ENCODE results near the genes SRD5A3, CLOCK, UBA6 and TMPRSS11B.

DNA sequence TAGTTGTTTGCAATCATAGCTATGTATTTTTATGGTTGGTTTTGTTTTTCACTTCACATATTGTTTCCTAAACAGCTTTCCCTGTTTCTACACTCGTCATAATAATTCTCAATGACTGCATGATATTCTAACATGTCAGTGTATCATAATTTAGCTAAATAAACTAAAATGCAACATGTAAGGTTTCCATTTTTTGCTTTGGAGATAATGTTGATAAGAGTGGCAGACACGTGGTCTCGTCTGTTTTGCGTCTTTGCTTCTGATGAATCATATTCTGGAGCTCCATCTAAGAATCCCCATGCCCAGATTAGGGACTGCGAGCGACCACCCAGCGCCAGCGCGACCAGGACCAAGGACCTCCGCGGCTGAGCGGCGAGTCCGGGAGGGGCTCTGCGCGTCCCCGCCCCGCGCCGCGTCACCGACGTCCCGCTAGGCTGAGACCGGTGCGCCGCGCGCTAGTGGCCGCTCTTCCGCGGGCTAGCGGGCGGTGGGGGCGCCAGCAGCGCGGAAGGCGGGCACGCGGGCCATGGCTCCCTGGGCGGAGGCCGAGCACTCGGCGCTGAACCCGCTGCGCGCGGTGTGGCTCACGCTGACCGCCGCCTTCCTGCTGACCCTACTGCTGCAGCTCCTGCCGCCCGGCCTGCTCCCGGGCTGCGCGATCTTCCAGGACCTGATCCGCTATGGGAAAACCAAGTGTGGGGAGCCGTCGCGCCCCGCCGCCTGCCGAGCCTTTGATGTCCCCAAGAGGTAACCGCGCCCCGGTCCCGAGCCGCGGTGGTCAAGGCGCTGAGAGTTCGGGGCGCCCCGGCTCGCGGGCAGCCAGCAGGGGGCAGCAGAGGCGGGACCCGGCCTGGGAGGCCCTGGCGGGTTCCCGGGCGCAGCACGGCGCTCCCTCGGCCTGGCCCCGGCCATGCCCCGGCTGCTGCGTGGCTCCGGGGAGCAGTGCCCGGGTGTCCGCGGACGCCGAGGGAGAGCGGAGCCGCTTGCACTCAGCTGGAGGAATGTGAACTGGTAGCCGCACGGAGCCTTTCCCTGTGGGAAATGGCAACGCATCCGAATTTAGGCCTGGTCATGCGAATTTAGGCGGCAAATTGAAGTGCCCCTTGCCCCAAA lies at the start of gene SRD5A3:
TSS of gene SRD5A3 (plus strand) at position 432 of the 1,113 bp plus-strand sequence.
- PRO-cap: bidirectional peak, plus-strand start at position 475 of the sequence, minus-strand start at position 359 of the sequence
- RAMPAGE, long total RNA: no peak

GRCh38 chr4:55545470-55546244 lies 1.1 kb downstream of the CLOCK start:
- PRO-cap: bidirectional peak, plus-strand start at chr4:55545904, minus-strand start at chr4:55545909; bidirectional peak, plus-strand start at chr4:55546169, minus-strand start at chr4:55546031
- RAMPAGE, long total RNA: no peak

DNA sequence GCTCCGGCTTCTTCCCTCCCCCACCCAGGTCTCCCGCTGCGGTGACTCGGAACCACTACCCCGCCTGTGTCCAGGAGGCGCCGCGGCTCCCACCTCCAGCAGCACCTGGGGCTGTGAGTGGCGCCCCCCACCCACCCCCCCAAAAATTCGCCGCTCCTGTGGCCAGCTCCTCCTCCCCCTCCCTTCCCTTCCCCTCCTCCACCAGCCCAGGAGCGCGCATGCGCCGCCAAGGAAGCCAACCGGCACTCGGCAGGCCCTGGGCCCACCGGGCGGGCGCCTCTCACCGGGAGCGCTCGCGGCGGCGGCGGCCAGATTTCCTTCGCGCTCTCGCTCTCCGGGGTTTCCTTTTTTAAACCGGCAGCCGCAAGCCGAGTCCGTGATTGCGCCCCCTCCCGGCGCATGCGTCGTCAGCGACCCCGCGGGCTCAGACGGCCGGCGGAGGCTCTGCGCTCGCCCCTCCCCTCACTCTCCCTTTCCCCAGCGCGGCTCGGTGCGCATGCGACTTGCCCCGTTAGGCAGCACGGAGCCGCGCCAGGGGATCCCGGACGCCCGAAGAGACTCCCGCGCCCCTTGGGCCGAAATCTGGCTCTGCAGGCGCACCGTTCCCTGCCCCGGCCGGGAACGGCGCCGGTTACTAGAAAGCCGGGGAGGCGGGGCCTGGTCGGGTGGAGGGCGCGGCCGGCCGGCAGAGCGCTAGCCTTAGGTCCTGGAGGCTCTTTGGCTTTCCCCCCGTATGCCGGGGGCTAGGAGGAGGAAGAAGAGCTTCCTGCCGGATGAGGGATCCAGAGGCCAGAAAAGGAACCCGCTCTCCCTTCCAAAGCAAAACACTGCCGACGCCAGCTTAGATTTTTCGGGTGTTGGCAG lies at the start of gene CLOCK:
TSS of gene CLOCK (minus strand) at position 412 of the 864 bp plus-strand sequence.
- PRO-cap: bidirectional peak, plus-strand start at position 245 of the sequence, minus-strand start at position 185 of the sequence; bidirectional peak, plus-strand start at position 501 of the sequence, minus-strand start at position 321 of the sequence; bidirectional peak, plus-strand start at position 734 of the sequence, minus-strand start at position 608 of the sequence
- RAMPAGE, long total RNA: no peak

DNA sequence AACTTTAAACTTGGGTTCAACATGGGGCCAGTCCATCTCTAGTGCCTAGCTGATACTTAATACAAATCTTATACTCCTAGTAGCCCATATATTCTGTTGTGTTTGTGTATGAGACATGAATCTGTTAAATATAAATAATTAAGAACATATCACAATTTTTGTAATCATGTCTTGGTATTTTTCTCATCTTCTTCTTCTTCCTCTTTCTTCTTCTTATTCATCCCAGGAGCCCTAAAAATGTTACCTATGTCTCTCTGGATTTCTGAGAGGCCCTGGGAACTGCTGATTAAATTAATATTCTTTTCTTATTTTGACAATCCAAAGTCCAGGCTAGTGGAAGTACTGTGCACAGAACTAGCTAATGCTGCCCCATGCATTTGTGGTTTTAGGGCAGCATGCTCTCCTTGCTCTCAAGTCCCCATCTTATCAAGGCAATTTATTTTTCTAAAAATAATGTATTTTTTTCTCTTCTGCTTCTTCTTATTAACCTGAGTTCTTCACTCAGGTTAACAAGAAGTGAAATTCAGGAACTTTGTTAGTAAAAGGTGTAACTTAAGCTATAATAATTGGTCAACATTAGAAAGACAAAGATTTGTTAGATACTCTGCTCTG lies 1.6 kb upstream of the PDCL2 start:
- PRO-cap: no peak
- RAMPAGE, long total RNA: no peak

- PRO-cap: no peak
- RAMPAGE, long total RNA: no peak
Observed at GRCh38 chr4:56314593-56314949, 72.7 kb downstream of the AASDH start.

- PRO-cap: unidirectional peak, plus-strand start at chr4:56410519
- RAMPAGE, long total RNA: no peak
Observed at GRCh38 chr4:56410053-56410754, 22.9 kb upstream of the AASDH start.

GRCh38 chr4:56686545-56686981 lies 5.5 kb upstream of the HOPX start:
- PRO-cap: no peak
- RAMPAGE, long total RNA: no peak

DNA sequence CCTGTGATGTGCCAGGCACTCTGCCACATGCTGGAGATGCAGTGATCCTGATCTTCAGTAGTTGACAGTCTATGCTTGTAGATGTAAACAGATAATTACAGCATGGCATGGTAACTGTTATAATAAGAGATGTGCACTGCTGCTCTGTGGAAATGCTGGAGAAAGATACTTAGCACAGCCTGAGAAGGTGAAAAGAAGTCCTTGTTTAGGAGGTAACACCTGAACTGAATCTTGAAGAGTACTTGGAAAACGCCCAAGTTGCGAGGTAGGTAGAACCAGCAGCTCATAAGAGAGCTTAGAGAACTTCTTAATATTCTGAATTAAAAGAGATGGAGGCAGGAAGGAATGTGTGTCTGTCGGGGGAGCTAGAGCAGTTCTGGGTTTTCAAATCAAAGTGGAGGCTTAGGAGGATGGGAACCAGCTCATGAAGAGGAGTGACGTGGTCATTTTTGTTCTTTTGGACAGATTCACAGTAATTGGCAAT lies 29.9 kb downstream of the POLR2B start:
- PRO-cap: no peak
- RAMPAGE, long total RNA: no peak

- PRO-cap: no peak
- RAMPAGE, long total RNA: no peak
Observed at GRCh38 chr4:57084796-57085765, 25.1 kb downstream of the IGFBP7 start.

GRCh38 chr4:57104151-57105168 lies 5.7 kb downstream of the IGFBP7 start:
- PRO-cap: unidirectional peak, plus-strand start at chr4:57104859
- RAMPAGE, long total RNA: no peak

DNA sequence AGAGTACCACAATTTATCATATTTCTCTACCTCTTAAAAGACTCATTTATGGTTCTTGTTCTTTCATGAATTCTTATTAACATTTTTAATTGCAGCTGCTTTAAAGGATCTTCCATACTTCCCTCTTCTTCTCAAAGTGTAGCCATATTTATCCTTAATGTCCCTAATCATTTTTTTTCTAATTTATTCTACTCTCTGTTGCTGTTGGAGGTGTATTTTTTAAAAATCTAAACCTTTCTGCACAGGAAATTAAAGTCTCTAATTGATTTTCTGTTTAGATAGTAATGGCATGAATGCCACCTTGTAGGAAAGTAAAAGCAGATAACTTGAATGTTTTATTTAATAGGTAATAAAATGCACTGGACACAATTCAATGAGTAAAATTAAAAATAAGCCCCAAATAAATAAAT lies 342.2 kb upstream of the ADGRL3 start:
- PRO-cap: no peak
- RAMPAGE, long total RNA: no peak

- PRO-cap: no peak
- RAMPAGE, long total RNA: no peak
Observed at GRCh38 chr4:61646607-61646993, 446.5 kb downstream of the ADGRL3 start.

- PRO-cap: no peak
- RAMPAGE, long total RNA: no peak
Observed at GRCh38 chr4:63529467-63529983, 879.7 kb downstream of the TECRL start.

DNA sequence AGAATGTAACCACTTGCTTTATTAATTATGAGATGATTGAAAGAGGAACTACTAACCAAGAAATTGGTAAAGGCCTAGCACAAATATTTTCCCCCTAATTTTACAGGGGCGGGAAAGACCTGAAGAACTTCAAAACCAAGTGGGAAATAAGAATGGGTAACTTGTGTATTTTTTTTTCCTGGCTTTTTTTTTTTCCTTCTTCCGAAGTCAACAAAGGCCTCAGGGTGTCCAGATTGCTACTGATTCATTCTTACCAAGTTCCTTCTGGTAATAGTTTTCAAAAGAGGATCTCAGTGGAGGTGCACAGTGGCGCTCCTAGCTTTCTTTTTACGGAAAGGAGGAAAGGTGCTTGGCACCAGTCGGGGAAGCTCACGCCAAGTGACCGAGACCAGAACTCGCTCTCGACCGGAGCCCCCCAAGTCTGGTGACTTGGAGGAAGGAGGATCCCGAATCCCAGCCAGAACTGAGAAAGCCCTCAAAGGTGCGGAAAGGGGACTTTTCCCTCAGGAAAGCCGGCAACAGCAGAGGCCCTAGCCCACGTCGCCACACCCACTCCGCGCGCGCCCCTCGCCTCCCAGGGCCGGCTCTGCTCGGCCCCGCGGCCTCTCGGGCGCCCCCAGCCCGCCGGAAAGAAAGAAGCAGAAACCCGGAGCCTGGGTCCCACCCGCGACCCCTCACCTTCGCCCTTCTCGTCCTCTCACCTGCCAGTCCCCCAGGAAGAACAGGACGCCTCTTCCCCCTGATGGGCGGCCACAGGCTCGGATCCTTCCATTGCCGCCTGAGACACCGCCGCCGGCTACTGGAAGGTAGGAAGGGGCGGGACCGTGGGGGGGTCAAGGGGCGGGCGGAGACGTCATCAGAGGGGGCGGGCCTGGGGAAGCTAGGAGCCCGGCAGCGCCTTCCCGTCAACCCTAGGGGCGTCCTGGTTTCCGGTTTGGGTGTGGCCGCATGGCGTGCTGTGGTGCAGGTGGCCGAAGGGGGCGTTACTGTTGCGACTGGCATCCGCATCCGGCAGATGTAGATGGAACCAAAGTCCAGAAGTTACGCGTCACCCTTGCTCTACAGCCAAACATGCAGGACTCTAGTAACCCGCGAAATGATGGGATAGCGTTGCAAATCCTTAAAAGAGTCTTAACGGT lies at the start of gene UBA6:
TSS of gene UBA6 (minus strand) at position 808 of the 1,139 bp plus-strand sequence.
- PRO-cap: unidirectional peak, plus-strand start at position 280 of the sequence; bidirectional peak, plus-strand start at position 1,014 of the sequence, minus-strand start at position 773 of the sequence
- RAMPAGE, long total RNA: start-site peak on the minus strand centred at position 784 of the sequence, 29 bp wide, 187 and 56 reads in 2 replicates

- PRO-cap: no peak
- RAMPAGE, long total RNA: no peak
Observed at GRCh38 chr4:68245578-68245809, at the start of gene TMPRSS11B. TMPRSS11B (minus strand) TSS chr4:68245694.

- PRO-cap: no peak
- RAMPAGE, long total RNA: no peak
Observed at GRCh38 chr4:68328098-68328710, 21.7 kb downstream of the YTHDC1 start.

GRCh38 chr4:68376383-68376701 lies 26.5 kb upstream of the YTHDC1 start:
- PRO-cap: no peak
- RAMPAGE, long total RNA: no peak

GRCh38 chr4:68732930-68733540 lies 62.6 kb upstream of the UGT2B15 start:
- PRO-cap: no peak
- RAMPAGE, long total RNA: no peak

DNA sequence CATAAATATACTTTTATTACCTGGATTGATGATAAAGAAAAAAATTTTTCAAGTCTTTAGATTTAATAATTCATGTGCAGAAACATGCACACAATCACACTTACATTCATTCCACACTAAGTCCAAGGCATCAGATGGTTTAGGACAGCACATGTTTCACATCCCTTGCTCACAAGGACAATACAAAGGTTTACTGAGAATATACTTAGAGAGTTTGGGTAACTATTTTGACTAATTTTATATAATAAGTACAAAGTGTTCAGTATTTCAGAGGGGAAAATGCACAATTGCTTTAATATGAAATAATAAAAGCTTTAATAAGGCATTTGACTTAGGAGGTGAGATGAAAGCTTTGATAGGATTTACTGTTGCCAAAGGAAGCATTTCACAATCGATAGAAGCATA lies 370 bp upstream of the UGT2A3 start:
- PRO-cap: no peak
- RAMPAGE, long total RNA: no peak

DNA sequence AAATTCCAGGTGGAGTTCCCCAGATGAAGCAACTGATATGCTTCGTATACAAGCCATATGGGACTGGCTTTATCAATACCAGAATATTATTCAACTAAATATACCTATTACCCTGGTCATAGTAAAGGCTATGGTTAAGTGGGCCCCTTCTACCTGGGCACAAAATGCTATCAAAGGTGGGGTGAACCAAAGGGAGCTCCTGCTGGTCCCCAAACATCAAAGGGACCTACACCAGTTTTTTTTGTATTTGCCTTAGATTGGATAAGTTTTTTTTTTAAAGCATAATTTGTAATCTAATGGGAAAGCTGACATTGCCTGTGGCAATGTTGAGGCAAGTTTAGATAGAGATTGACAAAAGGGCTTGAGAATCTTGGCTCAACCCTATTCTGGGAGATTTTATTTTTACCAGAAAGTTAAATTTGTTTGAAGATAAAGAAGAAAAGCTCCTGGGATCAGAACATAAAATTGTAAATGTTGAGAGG lies 9.4 kb upstream of the UGT2A3 start:
- PRO-cap: no peak
- RAMPAGE, long total RNA: no peak

Data from urinary bladder (tissue), 3 donors.